Fibroblast of the aortic adventitia (primary cell): Measurements from ENCODE around the genes CLK4 and ZNF879.

DNA sequence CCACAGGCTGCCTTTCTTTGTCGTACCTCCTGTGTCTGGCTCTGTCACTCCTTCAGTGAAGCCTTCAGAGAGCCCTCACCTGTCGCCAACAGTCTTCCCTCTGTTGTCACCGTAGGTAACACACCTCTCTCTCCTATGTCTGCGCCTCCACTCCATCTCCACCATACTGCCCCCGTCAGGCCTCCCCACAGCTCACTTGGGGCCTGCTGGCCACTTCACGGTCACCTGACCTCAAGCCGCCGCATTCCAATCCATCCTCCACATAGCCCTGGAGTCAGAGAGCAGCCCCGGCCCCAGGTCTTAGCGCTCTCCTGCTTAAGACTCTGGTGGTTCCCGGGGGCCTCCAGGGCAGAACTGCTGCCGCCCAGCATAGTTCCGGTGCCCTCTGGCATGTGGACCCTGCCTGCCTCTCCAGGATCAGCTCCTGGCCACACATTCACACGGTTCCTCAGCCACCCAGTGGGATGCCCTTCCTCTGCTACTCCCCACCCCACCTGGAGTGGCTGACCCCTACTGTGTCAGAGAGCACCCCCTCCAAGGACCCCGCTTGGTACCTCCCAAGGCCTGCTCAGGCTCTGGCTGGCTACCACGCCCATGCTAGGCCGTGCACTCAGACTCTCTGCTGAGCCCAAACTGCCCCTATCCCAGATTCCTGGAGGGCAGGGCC, 8.8 kb downstream of the PHYKPL start:
- CAGE, long polyA plus RNA = no peak

GRCh38 chr5:178544472-178544999, 45.7 kb downstream of the COL23A1 start:
- CAGE, long polyA plus RNA = no peak

DNA sequence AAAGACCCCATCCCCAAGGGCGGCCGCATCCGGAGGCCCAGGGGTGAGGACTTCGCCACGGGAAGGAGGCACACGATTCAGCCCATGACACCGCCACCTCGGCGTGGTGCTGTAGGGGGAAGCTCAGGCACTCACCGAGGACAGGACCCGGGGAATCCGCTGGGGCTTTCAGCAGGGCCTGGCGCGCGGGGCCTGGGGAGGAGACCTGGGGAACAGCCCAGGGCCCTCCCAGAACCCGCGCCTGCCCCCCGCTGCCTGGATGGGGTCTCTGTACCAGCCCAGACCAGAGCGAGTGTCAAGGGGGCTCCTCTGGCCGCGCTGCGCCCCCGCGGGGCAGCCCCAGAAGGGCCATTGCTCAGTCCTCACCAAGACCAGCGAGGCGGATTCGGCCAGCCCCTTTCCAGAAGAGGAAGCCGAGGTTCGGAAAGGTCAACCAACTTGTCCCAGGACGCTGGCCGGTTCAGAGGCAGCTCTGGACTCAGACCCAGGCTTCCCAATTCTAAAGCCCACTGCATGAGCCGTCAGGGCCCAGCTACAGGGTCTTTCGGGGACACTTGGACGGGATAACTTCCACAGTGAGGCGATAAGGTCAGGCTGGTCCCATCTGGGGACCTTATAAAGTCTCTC, 12.7 kb downstream of the COL23A1 start:
- CAGE, long polyA plus RNA = no peak

- CAGE, long polyA plus RNA = no peak
Observed at GRCh38 chr5:178589006-178589594, 1.1 kb downstream of the COL23A1 start.

DNA sequence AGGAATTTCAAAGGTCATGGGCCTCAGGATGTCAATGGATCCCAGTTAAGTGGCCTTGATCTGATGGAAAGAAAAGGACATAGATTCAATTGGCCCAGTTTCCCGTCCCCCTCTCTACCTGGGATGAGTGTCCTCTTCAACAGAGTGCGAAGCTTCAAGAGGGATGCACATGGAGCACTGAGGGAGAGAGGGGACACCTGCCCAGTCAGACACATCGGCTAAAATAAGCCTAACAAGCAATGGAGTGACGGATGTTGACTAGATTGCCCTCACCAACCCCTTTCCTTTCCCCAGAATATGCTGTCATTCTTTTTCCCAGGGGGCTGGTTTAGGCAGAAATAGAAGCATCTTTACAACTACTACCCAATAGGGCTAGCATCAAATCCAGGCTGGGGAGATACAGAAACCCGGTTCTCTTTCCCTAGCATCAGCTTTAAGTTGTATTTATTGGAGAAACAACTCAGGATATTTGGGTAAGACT, 7.1 kb downstream of the CLK4 start:
- CAGE, long polyA plus RNA = no peak

GRCh38 chr5:178626937-178627678, at the start of gene CLK4:
TSS of gene CLK4 (minus strand) at chr5:178627050.
- CAGE, long polyA plus RNA = no peak

GRCh38 chr5:178995047-178995309, 142 bp downstream of the GRM6 start:
- CAGE, long polyA plus RNA = no peak

DNA sequence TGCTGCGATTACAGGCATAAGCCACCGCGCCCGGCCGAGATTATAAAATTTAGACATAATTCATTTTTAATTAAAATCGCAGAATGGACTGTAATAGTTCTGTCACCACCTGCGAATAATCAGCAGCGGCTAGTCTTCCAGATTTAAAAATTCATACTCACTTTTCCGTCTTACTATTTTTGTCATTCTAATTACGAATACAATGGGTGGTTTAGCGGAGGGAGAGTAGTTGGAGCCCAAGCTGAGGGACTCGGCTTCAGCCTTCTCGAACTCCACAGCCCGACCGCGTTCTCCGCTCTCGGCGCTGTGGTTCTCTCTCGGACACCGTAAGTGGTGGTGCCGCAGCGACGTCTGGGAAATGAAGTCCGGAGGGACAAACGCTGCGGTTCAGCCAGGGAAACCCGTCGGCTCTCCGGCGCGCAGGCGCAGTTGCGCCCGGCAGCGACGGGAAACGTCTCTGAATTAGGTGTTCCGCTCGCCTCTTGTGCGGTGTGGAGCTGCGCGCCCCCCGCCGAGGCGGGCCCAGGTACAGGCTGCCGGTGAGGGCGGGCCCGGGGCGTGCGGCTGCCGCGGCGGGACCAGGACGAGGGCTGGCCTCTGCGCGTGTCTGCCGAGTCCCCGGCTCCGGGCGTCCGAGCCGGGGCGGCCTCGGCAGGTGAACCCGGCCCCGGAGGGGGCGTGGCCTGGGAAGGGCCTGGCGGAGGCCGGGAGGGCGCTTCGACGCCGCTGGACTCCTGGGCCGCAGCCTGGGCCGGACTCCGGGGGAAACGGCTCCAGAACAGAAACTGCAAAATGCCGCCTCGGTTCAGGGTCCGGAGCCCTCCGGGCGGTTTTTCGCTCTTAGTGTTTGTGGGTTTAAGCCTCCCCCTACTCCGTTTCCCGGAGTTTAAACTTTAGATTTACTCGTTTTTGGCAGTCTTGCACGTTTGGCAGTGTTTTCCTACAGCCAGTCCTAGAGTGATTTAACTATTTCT, at the start of gene ZNF879:
TSS of gene ZNF879 (plus strand) at position 426 of the 974 bp plus-strand sequence.
- CAGE, long polyA plus RNA = no peak

DNA sequence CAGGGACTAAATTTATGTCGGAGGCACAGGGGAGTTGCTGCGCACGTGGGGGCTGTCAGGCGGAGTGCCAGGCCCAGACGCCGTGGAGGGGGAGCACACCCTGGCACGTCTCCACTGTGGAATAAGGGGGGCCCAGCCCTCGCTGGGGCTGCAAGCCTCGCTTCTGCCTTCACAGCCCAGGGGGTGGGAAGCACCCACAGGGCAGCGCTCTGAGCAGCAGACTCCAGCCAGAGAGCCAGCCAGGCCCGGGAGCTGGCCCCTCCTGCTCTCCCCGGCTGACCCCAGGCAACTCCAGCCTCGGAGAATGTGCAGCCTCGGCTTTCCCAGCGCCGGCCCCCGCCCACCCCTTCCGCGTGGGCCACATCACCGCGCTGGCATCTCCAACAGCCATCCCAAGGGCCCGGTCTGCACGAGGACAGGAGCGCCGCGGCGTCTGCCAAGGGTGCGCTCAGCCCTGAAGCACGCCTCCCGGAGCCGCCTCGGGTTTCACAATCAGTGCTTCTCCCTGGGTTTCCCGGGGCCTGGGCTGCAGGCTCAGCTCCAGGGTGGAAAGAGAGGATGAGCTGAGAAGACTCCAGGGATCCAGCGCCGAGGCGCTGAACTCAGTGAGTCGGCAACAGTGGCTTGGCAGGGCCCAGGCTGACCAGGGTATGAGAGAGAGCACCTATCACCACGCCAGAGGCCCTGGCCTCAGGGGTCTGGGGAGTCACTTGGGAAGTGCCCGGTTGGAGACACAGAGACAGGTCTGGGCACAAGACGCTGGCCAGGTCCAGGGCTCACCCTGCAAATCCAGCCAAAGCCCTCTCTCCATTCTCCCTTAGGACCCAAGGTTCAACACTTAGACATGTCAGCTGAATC, 79.7 kb downstream of the ADAMTS2 start:
- CAGE, long polyA plus RNA = no peak

DNA sequence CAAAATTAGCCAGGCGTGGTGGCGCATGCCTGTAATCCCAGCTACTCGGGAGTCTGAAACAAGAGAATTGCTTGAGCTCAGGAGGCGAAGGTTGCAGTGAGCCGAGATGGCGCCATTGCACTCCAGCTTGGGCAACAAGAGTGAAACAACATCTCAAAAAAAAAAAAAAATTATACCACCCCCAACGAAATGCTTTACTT, 8.0 kb downstream of the RUFY1 start:
- CAGE, long polyA plus RNA = no peak

DNA sequence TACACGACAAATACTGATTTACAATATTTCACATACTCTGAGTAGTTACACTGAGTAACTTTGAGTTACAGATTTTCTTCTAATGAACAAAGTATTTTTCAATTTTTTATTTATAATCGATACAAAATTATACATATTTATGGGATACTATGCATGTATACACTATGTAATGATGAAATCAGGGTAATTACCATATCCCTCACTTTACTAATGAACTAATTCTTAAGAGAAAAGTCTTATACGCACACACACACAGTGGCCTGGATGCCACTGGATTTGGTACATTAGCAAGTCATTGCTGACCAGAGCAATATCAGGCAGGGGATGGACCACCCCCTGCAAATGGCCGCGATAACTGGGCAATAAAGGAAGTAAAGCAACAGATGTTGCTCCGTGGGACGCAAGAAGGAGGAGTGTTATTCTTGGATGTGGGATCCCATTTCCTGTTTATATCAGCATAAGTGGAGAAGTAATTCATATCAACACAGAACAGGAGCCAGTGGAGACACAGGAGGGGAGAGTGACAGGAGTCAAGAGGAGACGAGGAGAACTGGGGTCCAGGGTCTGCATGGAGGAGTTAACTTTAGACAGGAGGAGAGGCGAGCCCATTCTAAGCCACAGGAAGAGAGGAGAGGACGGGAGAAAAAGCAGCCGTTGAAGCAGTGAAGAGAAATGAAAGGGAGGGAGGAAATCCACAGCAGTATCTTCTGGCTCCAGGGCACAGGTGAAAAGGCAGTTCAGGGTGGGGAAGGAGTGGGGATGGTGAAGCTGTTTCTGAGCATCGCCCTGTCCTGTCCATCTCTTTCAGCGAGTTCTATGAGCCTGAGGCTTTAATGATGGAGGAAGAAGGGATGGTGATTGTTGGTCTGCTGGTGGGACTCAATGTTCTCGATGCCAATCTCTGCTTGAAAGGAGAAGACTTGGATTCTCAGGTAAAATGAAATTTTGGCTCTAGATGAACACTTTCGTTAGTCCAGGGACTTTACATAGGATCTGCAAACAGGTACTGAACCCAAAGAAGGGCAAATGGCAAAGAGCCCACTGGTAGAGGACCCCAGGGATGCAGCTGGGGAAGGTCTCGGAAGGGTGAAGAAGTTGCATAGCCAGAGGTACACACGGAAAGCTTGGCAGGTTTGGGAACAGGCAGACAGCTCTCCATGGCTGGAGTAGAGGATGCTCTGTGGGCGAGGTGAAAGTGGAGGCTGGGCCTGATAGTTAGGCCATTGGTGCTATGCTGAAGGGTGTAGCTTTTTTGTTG, 18.6 kb downstream of the RUFY1 start:
- CAGE, long polyA plus RNA = no peak

DNA sequence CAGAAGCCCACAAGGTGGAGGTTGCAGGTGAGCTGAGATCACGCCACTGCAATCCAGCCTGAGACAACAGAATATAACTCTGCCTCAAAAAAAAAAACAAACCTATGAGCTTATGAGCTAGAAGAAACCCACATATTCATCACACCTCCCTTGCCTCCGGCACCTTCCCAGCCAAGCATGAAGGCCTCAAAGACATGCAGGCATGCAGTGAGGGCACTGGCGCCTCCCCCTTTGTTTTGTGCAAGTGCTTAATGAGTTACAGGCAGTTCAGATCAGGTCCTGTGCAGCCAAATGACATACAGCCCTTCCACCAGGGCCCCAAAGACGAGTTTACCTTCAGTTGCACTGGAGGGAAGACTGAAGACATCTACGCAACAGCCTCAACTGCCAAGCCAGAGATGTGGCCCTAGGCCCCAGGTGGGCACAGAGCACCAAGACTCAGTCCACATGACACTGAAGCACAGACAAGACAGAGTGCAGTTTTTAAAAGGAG, 9.7 kb downstream of the HNRNPH1 start:
- CAGE, long polyA plus RNA = no peak

GRCh38 chr5:179616710-179617286, 6.7 kb downstream of the HNRNPH1 start:
- CAGE, long polyA plus RNA = no peak

- CAGE, long polyA plus RNA = no peak
Observed at GRCh38 chr5:179624092-179625080, 915 bp upstream of the HNRNPH1 start.

DNA sequence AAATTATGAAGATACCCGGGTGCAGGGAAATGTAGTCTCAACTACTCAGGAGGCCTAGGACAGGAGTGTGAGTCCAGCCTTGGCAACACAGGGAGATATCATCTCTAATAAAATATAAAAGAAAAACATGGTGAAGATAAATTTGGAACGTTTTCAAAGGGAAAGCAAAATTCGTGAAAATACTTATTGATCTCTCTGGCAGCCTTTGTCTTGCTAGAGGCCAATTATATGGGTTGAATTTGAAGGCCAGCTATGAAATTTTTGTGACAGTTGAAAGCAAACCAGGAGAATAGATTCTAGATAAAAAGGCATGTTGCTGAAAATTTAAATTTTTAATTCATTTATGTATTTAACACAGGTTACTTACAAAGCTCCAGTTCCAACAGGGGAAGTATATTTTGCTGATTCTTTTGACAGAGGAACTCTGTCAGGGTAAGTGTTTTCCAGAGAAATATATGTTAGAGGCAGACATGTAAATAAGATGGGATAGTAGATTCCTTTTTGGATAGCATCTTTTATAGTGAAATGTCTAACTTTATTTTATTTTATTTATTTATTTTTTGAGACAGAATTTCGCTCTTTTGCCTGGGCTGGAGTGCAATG, 7.2 kb downstream of the CANX start:
- CAGE, long polyA plus RNA = no peak

- CAGE, long polyA plus RNA = no peak
Observed at GRCh38 chr5:179724450-179725041, 8.1 kb upstream of the MAML1 start.

DNA sequence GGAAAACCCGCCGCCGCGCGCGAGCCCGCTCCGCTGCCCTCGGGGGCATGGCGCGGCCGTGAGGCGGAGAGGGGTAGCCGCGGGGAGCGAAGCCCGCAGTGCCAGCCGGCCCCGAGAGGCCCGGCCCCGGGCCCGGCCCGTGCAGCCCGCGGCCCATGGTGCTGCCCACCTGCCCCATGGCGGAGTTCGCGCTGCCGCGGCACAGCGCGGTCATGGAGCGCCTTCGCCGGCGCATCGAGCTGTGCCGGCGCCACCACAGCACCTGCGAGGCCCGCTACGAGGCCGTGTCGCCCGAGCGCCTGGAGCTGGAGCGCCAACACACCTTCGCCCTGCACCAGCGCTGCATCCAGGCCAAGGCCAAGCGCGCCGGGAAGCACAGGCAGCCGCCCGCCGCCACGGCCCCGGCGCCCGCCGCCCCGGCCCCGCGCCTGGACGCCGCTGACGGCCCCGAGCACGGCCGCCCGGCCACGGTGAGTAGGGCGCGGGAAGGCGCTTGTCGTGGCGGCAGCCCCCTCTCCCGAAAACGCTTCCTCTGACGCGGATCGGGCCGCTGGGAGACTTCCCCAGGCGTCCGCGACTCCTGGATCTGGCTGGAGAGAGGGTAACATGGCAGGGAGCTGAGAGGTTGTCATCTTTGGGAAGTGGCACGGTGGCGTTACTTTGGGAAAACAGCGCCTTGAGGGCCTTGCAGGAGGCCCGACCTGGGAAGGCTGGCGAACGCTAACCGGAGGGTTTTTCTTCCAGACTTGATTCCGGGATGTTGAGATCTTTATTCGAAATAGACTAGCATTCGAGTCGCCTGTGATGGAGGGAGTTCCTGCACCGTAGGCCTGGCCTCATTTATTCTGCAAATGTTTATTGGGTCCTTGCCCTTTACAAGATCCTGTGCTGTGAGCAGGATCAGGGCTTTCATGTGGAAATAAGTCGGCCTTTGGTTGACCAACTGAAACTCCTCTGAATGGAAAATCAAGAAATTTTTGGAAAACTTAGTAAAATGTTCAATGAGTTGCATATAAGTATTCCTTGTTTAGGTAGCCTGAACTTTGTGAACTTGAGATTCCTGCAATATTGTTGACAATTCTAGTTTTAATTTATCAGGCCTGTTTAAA, 690 bp downstream of the MAML1 start:
- CAGE, long polyA plus RNA = no peak

GRCh38 chr5:179761694-179763007, 29.5 kb downstream of the MAML1 start:
- CAGE, long polyA plus RNA = no peak

GRCh38 chr5:179765150-179765991, 28.4 kb upstream of the LTC4S start:
- CAGE, long polyA plus RNA = no peak

DNA sequence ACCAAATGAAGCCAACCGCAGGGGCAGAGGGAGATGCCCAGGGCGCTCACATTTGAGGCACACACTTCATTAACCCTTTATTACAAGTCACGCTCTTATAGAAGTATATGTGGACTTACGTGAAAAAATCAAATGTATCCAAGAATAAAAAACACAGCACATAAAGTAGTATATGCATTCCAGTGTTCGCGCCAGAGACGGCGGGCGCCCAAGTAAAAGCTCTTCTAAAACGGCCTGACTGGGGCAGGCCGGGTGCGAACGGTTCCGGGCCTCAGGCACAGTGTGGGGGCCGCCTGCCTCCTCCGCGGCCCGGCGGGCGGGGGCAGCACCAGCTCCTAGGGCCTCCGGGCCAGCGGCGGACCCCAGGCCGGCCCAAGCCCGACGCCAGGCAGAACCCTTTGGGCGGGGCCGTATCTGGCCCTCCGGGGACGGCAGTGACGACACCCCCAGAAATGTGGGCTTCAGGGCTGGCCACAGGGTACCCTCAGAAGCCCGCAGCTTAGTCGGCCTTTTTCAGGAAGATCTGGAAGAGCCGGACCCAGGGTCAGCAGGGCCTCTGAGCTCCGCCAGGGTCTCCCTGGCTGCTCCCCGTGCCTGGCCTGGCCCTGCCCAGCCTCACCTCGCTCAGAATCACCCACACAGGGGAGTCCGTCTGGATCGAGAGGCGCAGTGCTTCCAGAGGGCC, 3.9 kb downstream of the LTC4S start:
- CAGE, long polyA plus RNA = no peak